ENCODE measurements around a stretch of chr21.

DNA sequence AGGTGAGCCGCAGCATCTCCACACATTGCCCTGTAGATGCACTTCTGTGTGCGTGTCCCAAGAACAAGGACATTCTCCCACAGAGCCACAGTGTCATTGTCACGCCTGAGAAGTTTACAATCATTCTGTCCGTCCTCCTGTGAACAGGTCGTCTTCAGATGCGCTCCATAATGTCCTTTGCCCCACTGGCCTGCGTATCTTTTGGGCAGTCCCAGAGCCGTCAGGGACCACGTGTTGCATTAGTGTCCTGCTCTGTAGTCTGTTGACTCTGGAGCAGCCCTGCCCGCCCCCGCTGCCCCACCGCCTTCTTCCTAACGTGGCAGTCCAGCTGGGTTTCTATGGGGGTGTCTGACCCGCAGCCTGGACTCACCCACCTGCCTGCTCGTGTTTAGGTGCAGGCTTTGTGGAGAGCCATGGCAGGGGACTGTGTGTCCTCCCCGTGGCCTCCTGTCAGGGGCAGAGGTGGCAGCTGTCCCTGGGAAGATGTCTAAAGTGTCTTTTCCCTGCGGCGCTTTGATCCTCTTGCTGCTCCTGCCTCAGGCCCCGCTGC lies 43.7 kb downstream of the COL18A1 start:
- RRBS, result no CpG with 5 or more reads among the region's 19 CpGs

DNA sequence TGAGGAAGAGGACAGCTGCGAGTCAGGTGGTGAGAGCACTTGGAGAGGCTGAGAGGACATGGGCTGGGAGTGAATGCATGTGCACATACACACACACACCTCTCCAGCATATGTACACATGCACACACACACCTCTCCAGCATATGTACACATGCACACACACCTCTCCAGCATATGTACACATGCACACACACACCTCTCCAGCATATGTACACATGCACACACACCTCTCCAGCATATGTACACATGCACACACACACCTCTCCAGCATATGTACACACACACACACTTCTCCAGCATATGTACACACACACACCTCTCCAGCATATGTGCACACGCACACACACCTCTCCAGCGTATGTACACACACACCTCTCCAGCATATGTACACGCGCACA lies 58.5 kb downstream of the SLC19A1 start:
- RRBS, result no CpG with 5 or more reads among the region's 5 CpGs

GRCh38 chr21:45505744-45506087 lies 36.5 kb downstream of the SLC19A1 start:
- RRBS, result no CpG with 5 or more reads among the region's 22 CpGs

- RRBS, result no CpG with 5 or more reads among the region's 9 CpGs
These were observed 7.0 kb upstream of the SLC19A1 start for GRCh38 chr21:45549107-45549766.

- RRBS, result no CpG with 5 or more reads among the region's 46 CpGs
These were observed 12.6 kb upstream of the SLC19A1 start for GRCh38 chr21:45554824-45555246.

GRCh38 chr21:45642326-45643326 lies 899 bp upstream of the PCBP3 start:
- RRBS, result 4% methylated on average over 44 of the region's 112 CpGs

DNA sequence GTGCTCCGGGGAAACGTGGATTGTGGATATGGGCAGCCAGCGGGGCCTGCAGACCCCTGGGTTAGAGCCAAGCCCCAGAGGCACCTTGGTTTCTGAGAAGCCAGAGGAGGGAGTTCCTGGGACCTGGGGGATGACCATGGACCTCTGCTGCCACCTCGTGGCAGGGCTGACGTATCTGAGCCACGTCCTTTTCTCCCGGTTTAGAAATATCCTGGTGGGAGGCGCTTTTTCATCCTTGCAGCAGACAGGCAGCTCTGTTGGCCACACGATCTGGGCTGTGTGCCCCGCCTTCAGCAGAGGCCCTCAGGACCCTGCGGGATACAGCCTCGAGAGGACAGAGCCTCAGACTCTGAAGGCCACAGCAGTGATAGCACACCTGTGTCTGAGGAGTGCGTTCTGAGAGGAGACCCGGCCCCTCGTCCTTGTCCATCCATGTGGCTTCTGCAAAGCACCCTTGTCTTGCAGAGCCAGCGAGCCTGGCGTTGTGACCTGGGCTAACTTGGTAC lies 160.9 kb upstream of the COL6A1 start:
- RRBS, result no CpG with 5 or more reads among the region's 17 CpGs

DNA sequence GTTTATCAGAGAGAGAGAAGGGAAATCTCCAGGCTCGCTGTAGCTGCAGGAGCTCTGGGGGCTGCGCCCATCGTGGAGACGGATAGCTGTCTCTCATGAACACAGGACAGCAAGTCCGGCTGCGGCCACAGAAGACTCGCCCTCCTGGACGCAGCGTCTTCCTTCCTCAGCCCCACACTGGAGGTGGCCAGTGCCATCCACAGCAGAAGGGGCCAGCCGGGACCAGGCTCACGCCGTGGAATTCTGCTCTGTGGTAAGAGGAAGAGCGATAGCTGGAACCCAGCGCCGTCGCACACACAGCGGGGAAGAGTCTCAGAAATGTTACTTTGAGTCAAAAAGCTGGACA lies 114.0 kb upstream of the COL6A1 start:
- RRBS, result no CpG with 5 or more reads among the region's 17 CpGs

- RRBS, result 48% methylated on average over 6 of the region's 28 CpGs
These were observed 106.4 kb upstream of the COL6A1 start for GRCh38 chr21:45875048-45875651.

GRCh38 chr21:46021723-46022859 lies 40.5 kb downstream of the COL6A1 start:
- RRBS, result no CpG with 5 or more reads among the region's 35 CpGs

DNA sequence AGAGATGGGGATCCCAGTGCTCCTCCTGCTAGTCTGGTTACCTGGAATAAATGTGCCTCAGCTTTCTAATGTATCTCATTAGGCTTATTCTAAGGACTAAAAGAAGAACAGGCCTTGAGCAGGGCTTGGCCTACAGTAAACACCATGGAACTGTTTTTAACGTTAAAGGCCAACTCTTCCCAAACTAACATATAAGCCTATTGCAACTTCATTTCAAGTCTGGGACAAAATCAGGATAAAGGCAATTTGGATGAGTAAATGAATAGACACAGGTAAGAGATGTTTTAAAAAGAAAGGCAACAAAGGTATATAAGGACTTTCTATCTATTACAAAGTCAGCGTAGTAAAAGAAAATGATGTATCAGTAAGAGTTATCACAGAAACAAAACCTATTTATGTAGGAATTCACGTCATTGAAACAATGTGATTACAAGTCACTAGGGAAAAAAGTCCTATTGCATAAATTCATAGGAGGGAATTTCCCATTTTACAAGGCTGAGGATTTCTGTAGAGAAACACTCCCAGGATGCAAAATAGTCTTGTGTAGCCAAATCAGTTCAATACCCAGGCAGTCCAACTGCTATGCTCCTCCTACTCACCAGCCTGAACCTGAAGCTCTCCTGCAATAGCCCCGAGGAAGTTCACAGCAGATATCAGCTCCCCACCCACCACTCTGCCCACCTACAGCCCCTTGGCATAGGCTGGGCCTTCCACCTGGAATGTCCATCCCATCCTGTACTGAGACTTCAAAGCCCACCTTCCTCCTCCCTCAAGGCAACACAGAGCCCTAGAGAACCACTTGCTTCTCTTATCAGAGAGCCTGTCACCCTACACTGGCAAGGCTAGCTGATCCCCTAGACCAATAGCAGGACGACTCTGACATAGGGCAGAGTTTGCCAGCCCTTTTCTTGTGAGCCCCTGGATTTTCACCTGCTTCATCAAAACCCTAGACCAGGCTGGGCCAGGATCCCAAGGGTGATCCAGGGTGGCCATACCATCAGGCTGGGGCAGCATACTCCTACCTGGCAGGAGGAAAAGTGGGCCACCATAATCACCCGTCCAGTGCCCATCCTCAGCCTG lies 1.7 kb downstream of the LSS start:
- RRBS, result no CpG with 5 or more reads among the region's 6 CpGs

- RRBS, result no CpG with 5 or more reads among the region's 7 CpGs
These were observed 612 bp downstream of the YBEY start for GRCh38 chr21:46286803-46287105.

DNA sequence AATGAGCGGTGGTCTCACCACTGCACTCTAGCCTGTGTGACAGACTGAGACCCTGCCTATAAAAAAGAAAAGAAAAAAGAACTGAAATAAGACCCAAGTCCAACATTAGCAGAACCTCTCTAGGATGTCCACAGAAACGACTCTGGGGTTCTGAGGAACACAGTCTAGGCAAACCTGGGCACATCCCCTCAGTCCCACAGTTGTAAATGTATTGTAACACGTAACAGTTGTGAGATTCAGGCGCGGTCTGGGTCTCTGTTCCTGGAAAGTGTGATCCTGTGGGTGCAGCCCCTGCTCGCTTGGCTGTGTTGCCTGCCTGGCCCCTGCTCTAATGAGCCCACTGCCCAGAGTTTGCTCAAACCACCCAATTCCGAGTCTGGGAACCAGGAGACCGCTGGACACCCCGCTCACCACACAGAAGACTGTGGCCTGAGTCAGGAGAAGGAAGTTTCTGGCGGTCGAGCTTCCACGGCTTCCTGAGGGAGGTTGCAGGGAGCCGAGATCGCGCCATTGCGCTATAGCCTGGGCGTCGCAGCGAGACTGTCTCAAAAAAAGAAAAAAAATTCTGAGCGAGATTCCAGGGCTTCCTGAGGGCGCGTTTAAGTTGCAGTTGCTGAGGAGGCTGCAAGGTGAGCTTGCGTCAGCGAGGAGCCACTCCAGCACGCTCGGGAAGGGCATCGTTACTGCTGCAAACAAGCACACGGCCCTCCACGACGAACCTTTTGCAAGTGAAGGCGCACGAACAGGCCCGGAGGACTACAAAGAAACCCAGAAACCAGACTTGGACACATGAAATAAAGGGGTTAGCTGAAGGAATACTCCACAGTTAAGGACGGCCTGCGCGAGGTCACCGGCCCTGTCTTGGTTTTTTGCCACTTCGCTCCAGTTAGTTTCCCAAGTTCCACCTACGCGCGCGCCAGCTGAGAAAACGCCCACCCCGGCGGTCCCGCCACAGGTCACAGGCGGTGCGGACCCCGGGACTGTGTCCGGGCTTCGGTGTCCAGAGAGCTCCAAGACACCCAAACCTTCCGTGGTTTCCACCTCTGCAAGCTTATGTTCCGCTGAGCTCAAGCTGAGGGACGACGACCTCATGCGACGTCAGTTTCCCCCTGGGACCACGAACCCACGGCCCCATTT lies 1.1 kb downstream of the C21orf58 start:
- RRBS, result 2% methylated on average over 13 of the region's 59 CpGs

- RRBS, result 90% methylated on average over 4 of the region's 6 CpGs
These were observed 22.1 kb downstream of the PCNT start for GRCh38 chr21:46346096-46346327.

DNA sequence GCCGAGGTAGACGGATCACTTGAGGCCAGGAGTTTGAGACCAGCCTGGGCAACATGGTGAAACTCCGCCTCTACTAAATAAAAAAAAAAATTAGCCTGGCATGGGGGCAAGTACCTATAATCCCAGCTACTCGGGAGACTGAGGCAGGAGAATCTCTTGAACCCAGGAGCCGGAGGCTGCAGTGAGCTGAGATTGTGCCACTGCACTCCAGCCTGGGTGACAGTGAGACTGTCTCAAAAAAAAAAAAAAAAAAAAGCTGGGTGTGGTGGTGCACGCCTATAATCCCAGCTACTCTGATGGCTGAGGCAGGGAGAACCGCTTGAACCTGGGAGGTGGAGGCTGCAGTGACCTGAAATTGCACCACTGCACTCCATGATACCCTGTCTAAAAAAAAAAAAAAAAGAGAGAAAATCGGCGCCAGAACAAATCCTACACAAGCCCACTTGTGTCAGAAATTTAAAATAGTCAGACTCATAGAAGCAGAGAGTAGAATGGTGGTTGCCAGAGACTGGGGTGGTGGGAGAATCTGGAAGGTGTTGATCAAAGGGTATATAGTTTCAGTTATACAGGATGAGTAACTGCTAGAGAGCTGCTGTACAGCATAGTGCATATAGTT lies 9.4 kb downstream of the DIP2A start:
- RRBS, result no CpG with 5 or more reads among the region's 9 CpGs

DNA sequence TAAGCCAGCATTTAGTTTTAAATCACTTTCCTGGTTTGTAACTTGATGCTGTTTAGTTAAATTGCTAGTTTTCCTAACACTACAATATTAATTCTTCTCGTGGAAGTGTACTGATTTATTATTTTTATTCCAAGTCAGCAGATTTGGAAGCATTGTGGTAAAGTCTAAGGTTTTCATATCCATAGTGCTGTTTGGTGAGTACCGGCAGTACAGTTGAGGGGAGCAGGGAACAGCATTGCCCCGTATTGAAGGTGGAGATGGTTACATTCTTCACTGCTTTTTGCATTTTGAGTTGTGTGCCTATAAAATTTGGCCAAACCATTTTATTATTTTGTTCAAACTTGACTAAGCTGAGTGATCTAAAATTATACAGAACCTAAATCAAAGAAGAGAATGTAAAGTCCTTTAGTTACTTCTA lies 36.2 kb downstream of the S100B start:
- RRBS, result no CpG with 5 or more reads among the region's 3 CpGs

DNA sequence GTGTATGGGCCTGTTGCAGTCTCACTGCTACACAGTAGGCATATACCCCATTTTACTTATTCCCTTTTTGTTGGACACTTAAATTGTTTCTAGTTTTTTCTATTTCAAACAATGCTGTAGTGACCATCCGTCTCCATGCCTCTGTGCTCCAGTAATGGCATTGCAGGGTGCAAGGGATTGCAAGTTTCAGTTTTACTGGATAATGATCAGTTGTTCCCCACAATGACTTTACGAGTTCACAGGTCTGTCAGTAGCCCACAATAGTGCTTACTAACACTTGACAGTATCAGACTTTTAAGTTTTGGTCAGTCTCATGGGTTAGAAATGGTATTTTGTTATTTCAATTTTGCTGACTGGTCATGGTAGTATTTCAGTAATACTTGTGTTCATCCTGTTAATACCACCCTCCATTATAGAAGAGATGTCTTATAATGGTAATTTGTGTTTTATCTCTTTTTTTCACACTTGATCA lies 2.9 kb downstream of the PRMT2 start:
- RRBS, result no CpG with 5 or more reads among the region's 2 CpGs